Skeletal muscle tissue (tissue), 7 donors: ENCODE measurements around the genes ALOXE3, HES7 and BORCS6.

DNA sequence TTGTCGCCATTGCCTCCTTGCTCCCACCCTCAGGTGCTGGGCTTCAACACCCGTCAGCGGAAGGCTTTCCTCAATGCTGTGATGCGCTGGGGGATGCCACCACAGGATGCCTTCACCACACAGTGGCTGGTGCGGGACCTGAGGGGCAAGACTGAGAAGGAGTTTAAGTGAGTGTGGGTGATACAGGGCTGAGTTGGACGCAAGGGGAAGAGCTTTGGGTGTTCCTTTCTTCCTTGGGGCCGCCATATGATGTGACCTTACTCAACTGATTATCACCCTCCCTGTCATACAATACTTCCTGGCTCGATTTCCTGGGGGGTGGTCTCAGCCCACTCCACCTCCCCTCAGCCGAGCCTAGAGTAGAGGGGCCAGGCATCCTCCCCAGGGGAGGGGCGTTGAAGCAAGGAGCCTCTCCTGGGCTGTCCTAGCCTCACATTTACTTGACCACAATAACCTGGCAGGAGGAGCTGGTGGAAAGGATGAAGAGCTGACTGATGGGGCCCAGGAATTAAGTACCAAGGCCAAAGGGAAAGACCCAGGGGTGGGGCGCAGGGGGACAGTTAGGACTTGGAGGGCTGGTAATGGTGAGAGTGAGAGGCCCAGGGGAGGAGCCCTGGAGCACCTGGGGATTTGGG, 10.1 kb downstream of the RNF227 start:
- PRO-cap, 3 experiments, result no peak in any of the 3 experiments
- RAMPAGE, long total RNA, result no peak
- RRBS, 2 experiments, result no CpG with 5 or more reads among the region's 11 CpGs

GRCh38 chr17:7914962-7915150, 1.2 kb downstream of the RNF227 start:
- PRO-cap, 3 experiments, result no peak in any of the 3 experiments
- RAMPAGE, long total RNA, result no peak
- RRBS, 2 experiments, result no CpG with 5 or more reads among the region's 3 CpGs

DNA sequence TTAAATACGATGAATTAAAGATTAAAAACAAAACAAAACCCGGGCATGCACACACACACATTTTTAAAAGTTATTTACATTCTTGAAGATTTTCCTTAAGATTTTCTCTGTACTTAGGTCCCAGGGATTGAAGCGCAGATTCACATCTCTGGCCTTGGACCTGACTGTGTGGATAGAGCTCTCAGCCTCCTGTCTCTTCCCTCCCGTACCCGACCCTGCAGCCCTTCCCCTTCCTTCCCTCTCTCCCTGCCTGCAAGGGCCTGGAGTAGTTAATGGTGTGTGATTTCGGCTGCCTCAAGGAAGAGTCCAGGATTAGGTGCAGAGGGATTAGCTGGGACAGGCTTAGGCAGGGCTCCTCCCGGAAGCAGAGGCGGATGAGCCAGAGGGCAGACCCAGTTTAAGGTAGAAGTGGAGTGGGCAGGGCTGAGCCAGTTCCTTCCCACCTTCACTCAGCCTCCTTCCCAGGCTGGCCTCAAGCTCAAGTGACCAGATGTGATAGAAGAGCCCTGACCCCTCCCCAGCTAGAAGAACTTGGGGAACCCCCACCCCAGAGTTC, 16.7 kb downstream of the GUCY2D start:
- PRO-cap, 3 experiments, result no peak in any of the 3 experiments
- RAMPAGE, long total RNA, result no peak
- RRBS, 2 experiments, result 65 to 75% methylated on average over 2 of the region's 8 CpGs

DNA sequence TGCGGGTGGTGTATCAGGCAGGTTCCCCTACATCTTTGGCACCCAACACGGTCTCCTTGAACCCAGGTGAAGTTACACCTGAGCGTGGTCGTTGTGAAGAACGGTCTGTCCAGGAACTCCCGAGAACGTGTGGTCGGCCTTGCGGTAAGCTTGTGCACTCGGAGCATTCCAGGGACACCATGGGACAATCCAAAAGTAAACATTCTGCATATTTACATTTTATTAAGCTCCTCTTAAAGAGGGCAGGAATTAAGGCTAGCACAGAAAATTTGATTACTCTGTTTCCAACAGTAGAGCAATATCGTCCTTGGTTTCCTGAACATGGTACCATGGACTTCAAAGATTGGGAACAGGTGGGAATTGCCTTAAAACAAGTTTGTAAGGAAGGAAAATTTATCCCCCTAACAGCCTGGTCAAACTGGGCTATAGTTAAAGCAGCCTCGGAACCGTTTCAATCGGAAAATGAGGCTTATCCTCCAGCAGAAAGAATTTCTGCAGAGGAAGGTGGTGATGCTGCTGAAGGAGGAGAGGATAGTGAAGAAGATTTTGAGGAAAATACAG, 18.2 kb downstream of the ALOX15B start:
- PRO-cap, 3 experiments, result no peak in any of the 3 experiments
- RAMPAGE, long total RNA, result no peak
- RRBS, 2 experiments, result no CpG with 5 or more reads among the region's 14 CpGs

DNA sequence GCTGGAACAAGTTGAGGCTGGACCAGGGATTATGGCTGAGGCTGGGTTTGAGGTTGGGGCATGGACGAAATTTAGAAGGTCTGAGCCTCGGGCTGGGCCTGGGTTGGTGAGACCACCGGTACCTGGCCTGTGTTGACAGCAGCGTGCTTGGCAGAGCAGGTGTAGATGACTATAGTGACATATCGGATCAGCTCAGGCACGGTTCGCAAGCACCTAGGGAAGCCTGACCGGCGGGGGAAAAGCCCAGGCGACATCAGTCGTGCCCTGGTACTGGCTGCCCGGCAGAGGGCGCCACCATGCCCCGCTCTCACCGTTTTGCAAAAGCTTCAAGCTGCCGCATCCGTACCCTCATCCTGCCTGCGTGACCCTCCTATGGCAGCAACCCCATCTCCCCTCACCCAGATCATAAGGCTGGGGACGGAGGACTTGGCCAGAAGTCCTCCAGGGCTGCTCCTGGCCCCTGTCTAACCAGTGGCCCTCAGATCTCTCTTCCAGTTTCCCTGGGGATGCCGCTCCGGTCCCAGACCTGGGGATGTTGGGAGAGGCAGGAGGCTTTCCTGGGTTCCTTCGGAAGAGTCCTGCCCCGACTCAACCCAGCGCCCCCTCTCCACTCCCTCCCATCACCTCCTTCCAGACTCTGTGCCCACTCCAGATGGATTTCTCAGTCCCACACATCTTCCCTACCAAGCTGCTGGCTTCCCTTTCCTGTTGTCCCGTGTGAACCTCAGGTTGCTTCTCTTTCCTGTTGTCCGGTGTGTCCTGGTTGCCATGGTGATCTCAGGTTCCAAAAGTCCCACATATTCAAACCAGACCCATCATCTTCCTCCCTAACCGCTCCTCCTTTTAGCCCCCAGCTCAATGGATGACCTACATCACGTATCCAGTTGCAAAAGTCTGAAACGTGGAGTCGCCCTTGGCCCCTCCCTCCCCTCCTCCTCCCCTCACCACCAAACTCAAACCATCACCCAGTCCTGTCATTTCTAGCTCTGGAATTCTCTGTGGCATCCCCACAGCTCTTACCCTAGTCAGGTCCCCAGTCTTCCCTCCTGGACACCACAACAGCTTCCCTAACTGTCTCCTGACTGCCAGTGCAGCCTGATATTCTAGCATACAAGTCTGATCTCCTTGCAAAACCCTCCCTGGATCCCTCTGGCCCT, 13.6 kb downstream of the ALOX12B start:
- PRO-cap, 3 experiments, result no peak in any of the 3 experiments
- RAMPAGE, long total RNA, result no peak
- RRBS, 2 experiments, result 2 to 4% methylated on average over 9 of the region's 30 CpGs

DNA sequence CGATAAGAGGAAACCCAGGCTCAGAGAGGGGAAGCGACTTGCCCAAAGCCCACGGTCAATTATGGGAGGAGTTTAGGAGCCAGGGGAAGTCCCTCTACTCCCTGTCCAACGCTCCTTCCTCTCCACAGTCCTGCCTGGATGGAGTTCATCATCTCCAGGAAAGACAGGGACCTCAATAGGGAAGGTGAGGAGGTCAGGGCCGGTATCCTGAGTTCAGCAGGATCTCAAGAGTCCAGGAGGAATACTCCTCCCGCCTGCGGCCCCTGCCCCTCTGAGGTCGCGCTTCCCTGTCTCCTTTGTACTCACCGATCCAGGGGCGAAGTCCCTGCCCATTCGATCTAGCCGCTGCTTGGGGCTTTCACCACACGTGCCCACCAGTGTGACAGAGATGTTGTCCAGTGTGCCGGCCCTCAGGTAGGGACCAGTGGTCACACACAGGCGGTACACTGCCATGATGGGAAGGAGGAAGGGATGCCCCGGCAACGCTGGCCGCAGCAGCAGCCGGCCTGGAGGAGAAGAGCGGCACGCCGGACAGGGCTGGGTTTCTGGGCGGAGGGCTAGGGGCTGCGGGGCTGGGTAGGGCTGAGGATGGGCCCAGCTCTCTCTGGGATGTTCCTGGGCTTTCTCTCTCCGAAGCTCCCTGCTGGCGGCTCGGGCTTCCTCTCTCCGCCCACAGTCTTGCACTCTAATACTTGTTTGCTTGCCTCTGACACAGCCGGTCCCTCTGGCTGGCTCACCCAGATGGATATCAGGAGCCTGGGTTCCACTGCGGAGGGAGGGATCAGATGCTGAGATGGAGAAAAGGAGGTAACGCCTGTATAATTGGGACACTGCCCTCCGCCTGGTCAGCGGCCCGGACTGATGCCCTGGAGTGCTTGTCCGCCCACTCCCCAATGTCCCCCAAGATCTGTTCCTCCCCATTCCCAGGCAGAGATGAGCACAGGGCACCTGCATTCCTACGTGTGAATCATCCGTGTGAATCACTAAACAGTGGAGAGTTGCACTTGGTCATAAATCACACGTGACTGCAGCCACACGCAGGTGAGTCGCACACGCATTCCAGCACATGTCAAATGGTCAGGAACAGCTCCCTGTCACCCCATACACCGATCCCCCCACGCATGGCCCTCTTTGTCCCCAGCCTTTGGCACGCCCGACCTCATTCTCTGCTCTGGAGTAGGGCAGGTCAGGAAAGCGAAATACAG, at the start of gene ALOXE3:
Gene ALOXE3 (minus strand): TSS at position 977 of the 1,205 bp plus-strand sequence.
- PRO-cap, 3 experiments, result peak in 1 of 3 experiments; most common plus-strand start position 1,162 of the sequence (in 1); most common minus-strand start position 935 of the sequence (in 1)
- RAMPAGE, long total RNA, result no peak
- RRBS, 2 experiments, result 5 to 7% methylated on average over 2 to 6 of the region's 47 CpGs

GRCh38 chr17:8119008-8119482, 731 bp upstream of the ALOXE3 start:
- PRO-cap, 3 experiments, result peak in 1 of 3 experiments; most common plus-strand start chr17:8119150 (in 1)
- RAMPAGE, long total RNA, result no peak
- RRBS, 2 experiments, result no CpG with 5 or more reads among the region's 18 CpGs

DNA sequence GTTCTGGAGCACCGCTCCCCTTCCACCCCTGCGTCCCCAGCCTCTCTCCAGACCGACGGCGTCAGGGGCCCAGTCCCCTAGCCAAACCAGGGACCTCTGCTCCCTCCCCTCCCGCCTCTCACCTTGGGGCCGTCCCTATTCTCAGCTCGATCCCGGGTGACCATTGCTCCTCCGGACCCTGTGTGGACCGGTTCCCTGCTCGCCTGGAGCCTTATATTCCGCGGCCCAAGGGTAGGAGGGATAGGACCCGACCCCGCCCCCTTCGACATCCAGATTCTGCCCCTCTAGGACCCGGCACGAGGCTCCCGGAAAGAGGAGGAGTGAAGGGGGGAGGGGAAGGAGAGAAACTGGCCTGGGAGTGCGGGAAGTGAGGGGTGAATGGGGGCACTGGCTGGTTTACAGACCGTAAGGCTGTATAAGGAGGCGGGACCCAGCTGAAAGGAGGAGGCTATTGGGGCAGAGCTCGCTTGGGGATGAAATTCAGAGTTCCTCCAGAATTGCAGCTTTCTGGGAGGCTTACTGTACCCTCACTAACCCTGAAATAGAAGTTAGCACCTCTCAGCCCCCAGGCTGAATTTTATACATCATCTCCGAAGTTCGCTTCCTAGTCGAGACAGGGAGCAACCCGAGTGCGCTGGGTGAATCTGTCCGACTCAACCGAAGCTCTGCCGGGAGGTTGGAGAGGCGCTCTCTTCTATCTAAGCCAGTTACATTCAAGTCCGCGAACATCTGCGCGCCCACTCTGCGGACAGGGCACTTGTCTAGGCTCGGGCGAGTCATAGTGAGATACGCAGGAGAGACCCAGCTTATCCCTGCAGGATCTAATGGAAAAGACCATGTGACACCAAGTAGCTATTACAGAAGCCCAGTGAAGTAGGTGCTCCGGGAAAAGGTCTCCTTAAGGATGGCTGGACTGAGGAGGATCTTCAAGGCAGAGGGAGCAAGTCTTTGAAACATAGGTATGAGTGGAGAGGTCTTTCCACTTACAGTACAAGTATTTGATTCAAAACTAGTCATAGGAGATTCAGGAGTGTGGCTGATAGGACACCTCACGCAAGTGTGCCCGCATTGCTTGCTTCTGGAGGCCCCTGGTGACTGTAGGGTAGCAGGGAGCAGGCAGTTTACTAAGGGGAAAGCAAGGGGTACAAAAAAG, at the start of gene HES7:
Gene HES7 (minus strand): TSS at position 186 of the 1,153 bp plus-strand sequence.
- PRO-cap, 3 experiments, result no peak in any of the 3 experiments
- RAMPAGE, long total RNA, result no peak
- RRBS, 2 experiments, result 1 to 4% methylated on average over 6 of the region's 44 CpGs

DNA sequence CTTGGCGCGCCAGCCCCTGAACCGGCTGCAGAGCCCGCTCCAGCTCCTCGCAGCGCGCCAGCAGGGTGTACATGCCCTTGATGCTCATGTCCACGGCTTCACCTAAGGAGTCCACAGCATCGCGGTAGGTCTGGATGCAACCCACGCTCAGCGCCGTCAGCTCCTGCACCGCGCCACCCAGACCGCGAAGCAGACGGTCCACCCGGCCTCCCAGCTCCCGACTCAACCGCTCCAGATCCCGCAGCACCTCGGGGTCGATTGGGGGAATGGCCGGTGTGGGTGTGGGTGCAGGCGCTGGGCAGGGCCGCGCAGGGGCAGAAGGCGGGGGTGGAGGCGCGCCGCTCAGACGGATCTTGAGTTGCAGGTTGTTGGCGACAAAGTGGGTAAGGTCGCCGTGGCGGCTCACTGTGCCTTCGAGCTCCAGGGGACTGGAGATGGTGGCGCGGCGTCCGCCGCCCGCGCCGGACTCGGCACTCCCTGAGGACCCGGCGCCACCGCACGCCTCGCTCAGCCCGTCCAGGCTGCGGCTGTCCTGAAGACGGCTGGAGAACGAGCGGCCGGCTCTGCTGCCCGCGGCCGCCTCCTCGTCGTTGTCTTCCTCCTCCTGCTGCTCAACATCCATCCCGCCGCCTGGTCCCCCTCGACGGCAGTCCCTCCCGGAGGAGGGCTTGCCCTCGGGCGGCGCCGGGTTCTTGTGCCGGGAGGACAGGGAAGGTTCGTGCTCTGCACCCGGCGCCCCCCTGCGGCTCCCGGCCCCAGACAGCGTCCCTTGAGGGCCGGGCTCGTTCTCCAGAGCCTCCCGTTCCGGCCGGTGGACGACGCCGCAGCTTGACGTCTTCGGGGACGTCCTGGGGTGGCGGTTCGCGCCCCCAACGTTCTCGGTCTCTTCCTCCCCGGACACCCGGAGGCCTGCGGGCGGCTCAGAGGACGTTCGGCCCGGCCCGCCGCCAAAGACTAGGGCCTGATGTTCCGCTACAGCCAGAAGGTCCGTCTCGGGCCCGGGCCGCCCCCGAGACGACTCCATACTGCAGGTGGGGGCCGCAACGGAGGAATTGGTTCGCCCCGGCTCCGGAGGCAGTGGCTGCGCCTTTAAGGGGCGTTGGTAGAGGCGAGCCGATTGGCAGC, at the start of gene BORCS6:
Gene BORCS6 (minus strand): TSS at position 1,064 of the 1,125 bp plus-strand sequence.
- PRO-cap, 3 experiments, result peak in 3 of 3 experiments; most common minus-strand start position 956 of the sequence (in 2)
- RAMPAGE, long total RNA, result no peak
- RRBS, 2 experiments, result 1 to 2% methylated on average over 61 of the region's 120 CpGs

GRCh38 chr17:8234373-8235187, 13.3 kb downstream of the CTC1 start:
- PRO-cap, 3 experiments, result no peak in any of the 3 experiments
- RAMPAGE, long total RNA, result no peak
- RRBS, 2 experiments, result no CpG with 5 or more reads among the region's 16 CpGs

GRCh38 chr17:8289668-8290248, 1.3 kb downstream of the RANGRF start:
- PRO-cap, 3 experiments, result no peak in any of the 3 experiments
- RAMPAGE, long total RNA, result no peak
- RRBS, 2 experiments, result no CpG with 5 or more reads among the region's 7 CpGs

- PRO-cap, 3 experiments, result no peak in any of the 3 experiments
- RAMPAGE, long total RNA, result no peak
- RRBS, 2 experiments, result no CpG with 5 or more reads among the region's 5 CpGs
These were observed 16.8 kb downstream of the KRBA2 start for GRCh38 chr17:8359694-8360195.

- PRO-cap, 3 experiments, result peak in 1 of 3 experiments; most common minus-strand start chr17:8393775 (in 1)
- RAMPAGE, long total RNA, result no peak
- RRBS, 2 experiments, result no CpG with 5 or more reads among the region's 4 CpGs
These were observed 3.9 kb downstream of the RNF222 start for GRCh38 chr17:8393658-8394148.

DNA sequence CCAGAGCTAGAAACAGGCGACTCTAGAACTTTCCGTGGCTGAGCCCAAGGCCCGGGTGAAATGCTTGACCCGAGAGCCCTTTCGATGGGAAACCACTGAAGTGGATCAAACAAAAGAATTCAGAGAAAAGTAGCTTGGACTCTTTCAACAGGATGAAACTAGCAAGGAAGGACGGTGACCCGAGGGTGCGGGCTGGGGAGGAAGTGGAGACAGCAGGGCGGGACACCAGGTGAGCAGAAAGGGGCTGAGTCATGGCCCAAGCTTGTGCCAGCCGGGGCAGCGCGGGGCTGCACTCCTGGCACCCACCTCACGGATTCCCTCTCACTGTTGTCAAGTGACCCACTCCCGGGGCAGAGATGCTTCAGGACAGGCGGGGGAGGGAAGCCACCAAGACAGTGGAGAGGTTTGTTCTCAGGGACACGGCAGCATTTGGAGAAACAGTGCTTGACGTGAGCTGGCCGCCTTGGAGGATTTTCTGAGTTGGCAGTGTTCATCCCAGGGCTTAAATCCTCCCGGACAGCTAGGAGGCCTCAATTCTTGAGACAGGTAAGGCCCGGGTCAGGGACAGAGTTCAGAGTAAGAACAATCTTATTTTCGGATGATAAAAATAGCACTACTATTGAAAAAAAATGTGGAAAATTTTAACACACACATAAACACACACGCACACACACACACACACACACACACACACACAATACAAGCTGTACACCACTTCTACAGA, 10.8 kb upstream of the RNF222 start:
- PRO-cap, 3 experiments, result no peak in any of the 3 experiments
- RAMPAGE, long total RNA, result no peak
- RRBS, 2 experiments, result 38 to 39% methylated on average over 5 of the region's 22 CpGs

DNA sequence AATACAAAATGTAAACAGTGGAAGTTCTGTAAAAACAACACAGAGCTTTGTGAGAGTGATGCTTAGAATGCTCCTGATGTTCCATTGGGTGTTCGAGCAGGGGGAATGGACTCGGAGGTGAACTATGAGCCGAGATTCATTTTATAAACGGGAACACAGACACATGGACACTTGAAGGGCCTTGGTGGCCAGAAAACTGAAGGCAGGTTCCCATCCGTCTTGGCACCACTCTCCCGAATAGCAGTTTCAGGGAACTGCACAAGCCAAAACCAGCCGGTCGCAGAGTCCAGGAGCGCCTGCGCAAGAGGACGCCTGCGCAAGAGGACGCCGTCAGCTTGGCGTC, 302 bp upstream of the NDEL1 start:
- PRO-cap, 3 experiments, result peak in 3 of 3 experiments; most common minus-strand start position 239 of the sequence (in 2)
- RAMPAGE, long total RNA, result no peak
- RRBS, 2 experiments, result under 1 to 1% methylated on average over 7 of the region's 15 CpGs

DNA sequence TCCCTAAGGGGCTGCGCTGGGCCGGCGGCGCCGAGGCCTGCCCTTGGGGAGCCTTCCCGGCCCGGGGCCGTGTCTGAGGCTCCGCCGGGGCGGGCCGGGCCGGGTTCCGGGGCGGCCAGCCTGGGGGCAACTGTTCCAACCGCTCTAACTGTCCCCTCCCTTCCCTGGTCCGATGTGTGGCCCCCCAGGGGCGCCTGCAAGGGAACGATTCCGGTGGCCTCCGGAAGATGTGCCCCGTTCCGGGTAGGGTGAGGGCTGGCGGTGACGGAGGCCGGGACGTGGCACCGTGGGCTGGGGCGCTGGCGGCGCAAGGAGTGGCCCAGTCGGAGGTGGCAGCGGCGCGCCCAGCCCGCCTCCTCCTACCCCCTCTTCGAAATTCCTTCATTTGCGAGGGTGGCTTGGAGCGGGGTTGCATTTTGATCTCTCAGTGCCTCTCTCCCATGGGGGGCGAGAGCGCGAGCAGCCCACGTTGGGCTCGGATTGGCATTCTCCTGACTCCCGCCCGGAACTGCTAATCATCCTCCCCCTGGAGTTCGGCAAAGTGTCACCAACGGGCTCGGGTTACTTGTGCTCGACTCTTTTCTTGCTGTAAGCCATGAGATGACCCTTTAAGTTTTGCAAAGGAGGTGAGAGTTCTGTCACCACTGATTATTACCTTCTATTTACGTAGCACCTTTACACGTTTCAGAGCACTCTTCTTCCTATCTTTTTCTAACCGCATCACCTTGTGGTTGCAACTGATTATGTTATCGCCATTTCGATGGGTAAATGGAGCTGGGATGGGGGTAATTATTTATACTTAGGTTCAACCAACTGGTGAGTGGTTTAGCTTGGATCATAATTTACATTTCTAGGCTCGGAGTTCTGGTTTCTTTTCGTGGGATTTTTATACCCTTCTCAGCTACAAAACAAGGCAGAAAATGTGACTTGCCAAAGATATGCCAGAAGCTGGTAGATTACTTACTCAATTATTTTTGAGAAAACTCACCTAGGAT, 682 bp downstream of the NDEL1 start:
- PRO-cap, 3 experiments, result peak in 3 of 3 experiments; most common plus-strand start position 322 of the sequence (in 3); most common minus-strand start position 510 of the sequence (in 2)
- RAMPAGE, long total RNA, result no peak
- RRBS, 2 experiments, result under 1 to 2% methylated on average over 5 to 11 of the region's 57 CpGs

DNA sequence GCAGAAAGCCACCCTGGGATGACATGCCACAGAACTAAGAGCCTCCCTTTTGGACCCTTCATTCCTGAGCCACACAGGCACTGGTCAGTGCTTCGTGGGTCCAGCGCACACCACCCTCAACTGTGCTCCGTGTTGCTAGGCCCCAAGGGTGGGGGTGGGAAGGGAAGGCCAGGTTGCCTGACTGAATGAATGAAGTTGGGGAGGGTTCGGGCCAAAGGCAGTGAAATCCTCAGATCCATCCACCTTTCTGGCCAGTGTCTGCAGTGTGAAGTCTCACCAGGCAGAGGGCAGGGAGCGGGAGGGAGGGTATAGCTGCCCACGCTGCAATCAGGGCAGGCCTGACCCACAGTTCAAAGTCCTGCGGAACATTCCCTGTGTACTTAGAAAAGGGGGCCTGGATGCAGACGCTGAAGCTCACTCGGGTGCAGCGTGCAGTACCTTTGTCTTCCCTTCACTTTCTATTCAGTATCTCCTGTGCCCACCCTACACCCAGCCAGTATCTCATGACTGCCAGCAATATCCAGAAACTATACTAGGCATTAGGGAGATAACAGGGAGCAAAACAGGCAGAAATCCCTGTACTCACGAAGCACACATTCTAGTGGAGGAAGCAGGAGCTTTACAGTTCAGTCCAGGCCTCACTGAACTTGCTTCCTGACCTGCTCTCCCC, 41.9 kb downstream of the NDEL1 start:
- PRO-cap, 3 experiments, result no peak in any of the 3 experiments
- RAMPAGE, long total RNA, result no peak
- RRBS, 2 experiments, result no CpG with 5 or more reads among the region's 11 CpGs

- PRO-cap, 3 experiments, result no peak in any of the 3 experiments
- RAMPAGE, long total RNA, result no peak
- RRBS, 2 experiments, result no CpG with 5 or more reads among the region's 6 CpGs
These were observed 43.5 kb downstream of the NDEL1 start for GRCh38 chr17:8479166-8479677.

GRCh38 chr17:8480149-8480820, 44.6 kb downstream of the NDEL1 start:
- PRO-cap, 3 experiments, result no peak in any of the 3 experiments
- RAMPAGE, long total RNA, result no peak
- RRBS, 2 experiments, result no CpG with 5 or more reads among the region's 23 CpGs

DNA sequence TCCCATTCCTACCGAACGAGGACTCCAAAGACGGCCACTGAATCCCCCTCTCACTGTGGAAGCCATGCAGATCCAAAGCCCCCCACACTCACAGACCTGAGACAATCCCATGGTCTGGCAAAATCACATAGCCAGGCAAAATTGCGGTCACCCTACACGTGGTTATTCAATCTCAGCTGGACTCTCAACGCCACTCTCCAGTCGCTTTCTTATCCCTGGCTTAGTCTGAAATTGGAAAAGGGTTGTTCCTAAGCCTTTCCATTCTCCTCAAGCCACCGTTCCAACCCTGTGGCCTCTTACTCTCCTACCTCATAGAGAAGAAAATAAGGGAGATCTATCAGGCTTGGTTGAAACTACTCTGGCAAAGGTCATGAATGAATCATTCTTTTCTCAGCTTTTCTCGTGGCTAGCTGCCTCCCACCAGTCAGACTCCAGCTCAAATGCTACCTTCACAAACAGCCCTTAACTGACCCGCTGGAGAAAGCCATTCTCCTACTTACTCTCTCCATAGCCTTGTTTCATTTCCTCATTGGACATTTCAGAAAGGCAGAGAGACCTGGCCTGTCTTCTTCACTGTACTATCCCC, 9.1 kb downstream of the MYH10 start:
- PRO-cap, 3 experiments, result no peak in any of the 3 experiments
- RAMPAGE, long total RNA, result no peak
- RRBS, 2 experiments, result no CpG with 5 or more reads among the region's 10 CpGs